Measurements from ENCODE around the genes PDE7B, MAP7 and IFNGR1.

DNA sequence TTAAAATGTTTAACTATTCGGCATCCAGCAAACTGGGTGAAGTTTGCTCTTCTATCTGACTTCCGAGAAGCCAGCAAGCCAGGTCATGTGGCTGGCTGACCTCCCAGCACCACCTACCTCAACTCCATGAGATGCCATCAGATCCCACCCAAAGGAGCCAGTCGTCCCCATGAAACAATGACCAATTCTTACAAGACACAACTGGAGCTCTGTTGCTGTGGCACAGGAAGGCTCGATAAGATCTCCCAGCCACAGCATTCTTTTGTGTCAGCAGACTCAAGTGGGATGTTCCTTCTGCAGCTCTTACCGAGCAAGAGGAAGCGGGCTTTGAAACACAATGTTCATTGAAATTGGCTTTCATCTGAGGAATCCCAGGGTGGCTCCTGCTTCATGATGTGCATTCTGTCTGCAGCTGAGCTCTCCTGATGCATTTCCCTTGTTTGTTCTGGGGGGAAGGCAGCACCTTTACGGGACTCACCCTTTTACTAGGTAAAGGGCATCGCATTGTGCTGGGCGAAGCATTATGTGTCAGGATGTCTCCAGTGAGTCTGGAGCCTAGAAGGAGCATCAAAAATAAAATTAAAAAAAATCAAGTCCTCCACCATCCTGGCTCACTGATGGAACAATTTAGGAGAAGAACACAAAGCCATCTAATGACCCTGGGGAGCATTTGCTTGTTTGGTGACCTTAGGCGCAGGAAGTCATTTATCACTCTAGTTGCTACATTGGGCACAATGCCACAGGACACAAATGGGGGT is 222.0 kb upstream of the SGK1 start:
- RRBS = no CpG with 5 or more reads among the region's 10 CpGs

DNA sequence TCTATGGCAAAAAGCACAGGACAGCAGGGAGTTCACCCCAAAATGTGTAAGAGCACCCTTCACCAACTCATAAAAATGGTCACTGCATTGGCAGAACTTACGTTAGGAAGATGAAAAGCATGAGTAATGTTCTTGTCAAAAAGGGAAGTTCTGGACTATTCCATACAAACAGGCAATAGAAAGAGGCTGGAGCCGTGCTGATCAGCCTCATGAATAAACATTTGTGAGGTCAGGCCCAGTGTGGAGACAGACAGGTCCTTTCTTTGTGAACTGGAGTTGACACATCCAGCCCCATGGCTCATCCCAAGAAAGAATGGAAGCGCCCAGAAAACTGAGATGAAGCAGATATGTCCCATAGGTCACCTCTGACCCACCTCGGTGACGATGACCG is 275.9 kb upstream of the SGK1 start:
- RRBS = no CpG with 5 or more reads among the region's 6 CpGs

DNA sequence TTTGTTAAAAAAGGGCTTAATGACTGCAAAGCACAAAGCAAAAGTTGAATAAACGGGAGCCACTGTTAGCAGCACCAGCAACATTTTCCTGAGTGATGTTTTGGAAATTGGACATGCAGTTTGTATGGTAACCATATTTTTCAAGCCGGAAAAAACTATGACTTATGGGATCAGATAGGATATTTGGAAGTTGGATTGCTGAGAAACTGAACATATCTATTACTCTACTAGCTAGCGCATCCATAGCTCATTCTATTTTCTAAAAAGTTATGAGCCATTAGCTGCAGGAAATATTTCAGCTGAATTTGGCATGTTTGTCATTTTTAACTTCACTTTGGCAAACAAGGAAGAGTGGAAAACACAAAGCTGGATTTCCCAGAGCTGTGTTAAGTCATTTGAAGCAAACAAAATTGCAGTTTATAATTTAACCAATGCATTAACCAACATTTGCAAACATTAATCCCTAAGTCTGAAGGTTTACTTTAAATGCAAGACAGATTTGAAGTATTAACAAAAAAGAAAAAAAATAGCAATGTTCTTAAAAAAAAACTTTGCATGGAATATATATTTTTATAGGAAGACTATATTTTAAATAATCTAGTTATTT is 1.3 kb downstream of the ALDH8A1 start:
- RRBS = no CpG with 5 or more reads among the region's 3 CpGs

DNA sequence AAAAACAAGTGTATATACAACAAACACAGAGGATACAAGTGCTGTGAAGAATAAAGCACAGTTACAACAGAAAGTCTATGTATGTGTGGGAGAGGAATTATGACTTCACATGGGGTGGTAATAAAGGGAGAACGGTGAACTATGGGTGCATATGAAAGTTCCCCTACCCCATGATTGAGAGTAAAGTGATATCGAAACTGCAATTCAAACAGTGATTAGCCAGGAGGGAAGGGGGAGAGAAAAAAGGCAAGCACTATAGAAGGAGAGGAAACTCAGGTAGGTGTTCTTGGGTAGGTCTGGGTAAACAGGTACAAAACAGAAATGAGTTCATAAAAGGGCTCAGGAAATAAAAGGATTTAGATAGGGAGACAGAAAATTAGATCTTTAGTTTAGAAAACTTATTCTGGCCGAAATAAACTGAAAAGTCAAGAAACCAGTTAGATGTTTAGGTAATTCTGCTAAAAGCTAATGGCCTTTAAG is 24.4 kb downstream of the HBS1L start:
- RRBS = no CpG with 5 or more reads among the region's 3 CpGs

DNA sequence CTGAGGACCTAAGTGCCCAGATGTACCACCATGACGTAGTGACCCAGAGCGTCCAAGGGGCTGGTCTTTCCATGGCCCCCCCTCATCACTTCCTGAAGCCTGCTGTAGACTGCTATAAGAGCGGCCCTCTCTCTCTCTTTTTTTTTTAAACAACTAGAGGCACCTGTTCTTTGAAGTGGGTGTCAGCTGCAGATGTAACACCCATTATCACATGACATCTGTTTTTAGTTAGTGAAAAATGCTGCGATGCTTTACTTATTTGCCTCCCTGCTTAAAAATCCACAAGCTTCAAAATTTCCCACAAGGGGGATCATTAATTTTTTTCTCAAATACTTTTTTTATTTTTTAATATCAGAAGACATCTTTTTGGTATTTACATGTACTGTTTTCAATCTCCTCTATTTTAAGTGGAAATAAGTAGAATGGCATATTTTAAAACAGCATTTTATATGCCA is 48.3 kb upstream of the HBS1L start:
- RRBS = no CpG with 5 or more reads among the region's 4 CpGs

- RRBS = 4% methylated on average over 10 of the region's 57 CpGs
These were observed 1.7 kb downstream of the MYB start for GRCh38 chr6:135182628-135183374.

GRCh38 chr6:135192157-135192574 is 11.1 kb downstream of the MYB start:
- RRBS = no CpG with 5 or more reads among the region's 5 CpGs

- RRBS = no CpG with 5 or more reads among the region's 1 CpG
These were observed 124.5 kb downstream of the MYB start for GRCh38 chr6:135305504-135306054.

- RRBS = no CpG with 5 or more reads among the region's 2 CpGs
These were observed 40.3 kb upstream of the PDE7B start for GRCh38 chr6:135811177-135811560.

- RRBS = no CpG with 5 or more reads among the region's 13 CpGs
These were observed at the start of gene PDE7B for GRCh38 chr6:135851406-135852386. TSS of gene PDE7B (plus strand) at chr6:135851701.

DNA sequence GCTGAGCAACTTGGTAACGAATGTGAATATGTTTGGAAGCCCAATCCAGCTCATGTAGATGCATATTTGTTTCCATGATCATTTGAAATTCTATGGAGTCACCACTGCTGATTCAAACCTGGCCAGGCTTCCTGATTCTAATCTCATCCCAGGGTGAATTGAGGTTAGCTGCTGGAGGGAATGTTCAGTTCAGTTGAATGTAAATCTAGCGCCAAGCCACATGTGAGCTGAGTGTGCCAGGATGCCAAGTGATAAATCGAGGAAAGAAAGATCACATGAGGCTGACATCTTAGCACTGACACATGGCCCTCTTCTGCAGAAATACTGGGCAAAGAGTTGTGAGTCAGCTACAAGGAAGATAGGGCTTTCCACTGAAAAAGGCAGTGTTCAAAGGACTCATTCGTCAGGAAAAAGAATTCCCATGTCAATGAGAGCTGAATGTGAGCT is 172.3 kb downstream of the MTFR2 start:
- RRBS = no CpG with 5 or more reads among the region's 4 CpGs

DNA sequence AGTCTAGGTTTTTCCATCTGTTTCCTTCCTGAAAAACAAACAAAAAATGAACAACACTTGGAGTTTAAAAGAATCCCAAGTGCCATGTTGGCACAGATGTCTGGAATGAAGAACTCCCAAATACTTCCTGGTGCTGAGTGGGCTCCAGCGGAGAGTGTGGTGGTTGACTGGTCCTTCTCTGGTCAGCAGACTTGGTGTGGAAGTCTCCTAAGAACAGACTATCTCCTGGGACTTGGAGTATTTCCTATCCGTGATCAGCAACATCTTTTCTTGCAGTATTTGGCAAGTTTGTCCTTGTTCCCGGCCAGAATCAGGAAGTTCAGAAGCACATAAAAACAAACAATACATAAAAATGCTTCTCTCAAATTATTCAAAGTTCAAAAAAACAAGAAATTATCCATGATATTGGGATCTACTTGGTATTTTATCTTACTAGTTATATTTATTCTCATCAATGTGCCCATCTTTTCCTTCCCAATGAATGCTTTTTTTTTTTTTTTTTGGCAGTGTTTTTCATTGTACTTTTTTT is 154.1 kb downstream of the MTFR2 start:
- RRBS = no CpG with 5 or more reads among the region's 3 CpGs

DNA sequence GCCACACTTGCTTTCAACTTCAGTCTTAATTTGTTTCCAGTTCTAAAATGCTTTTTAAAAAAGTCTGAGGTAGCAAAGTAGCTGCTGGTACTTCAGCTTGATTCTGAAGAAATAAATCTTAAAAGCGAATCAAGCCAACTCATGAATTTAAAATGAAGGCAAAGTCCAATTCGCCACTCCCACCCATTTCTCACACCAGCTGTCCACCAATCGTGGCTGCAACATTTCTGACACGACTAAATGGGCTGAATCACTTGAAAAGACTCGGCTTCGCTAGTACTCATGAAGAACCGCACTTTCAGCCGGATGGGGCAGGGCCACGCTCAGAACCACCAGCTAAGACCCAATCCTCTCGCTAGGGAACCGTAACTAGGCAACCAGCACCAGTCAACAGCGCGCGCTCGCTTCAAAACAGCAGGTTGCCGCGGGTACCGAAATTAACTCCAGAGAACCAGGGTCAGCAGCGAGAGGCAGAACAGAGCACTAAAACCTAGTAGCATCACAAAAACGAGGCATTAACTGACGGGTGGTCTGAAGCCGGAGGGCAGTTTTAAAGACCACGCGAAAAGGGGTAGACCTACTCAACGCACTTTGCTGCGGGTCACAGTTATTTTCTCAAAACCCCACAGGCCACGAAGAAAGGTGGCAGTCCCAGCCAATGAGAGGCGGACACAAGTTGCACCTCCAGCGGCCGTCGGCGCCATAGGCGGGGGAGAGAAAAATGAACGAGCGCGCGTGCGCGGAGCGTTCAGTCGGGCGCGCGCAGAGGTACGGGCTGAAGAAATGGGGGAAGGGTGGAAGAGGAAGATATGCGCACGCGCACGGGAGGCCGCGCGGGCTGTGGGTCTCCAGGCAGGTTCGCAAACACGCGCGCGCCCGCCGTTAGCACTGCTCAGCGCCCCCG is 777 bp downstream of the BCLAF1 start:
- RRBS = no CpG with 5 or more reads among the region's 61 CpGs

DNA sequence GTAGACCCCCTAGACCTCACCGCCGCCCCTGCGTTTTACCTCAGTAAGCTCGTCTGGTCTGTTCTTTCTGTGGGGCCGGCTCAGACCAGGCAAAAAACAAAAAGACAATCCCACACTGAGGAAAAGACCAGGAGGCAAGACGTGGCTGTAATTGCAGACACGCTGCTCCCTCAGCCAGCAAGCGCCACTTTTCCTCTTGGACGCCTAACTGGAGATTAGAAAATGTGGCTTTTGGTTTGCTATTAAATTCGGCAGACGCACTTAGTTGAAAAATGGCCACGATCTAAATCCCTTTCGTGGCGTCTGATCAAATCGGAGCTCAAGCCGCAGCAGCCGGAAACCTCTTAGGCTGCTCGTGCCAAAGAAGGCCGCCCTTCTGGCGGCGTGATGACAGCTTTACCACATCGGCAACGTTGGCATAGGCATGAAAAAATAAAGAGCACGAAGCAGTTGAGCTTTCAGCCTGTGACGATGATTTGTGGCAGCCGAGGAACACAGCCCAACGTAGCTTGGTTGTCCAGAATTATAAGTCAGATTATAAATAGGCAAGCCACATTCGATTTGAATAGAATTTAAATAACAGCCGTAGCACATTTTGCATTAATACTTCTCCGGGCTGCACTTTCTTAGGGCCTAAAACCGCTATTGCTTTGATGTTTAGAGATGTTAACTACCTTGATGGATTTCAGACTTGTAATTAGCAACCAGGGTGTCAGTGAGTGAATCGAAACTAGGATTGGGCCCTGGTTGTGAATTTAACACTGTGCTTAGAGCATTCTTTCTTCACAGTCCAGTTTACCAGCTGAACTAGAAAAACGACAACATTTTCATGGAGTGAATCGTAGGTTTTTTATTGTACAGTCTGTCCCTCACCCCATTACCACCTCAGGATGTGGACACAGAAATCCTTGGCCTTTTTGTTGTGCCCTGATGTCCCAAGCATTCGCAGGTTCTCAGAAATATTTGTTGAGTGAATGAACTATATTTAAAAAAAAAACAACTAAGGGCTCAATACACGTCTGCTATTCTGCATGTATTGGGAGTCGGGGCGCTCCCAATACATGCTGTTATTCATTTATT is 809 bp upstream of the BCLAF1 start:
- RRBS = 7% methylated on average over 2 of the region's 38 CpGs

DNA sequence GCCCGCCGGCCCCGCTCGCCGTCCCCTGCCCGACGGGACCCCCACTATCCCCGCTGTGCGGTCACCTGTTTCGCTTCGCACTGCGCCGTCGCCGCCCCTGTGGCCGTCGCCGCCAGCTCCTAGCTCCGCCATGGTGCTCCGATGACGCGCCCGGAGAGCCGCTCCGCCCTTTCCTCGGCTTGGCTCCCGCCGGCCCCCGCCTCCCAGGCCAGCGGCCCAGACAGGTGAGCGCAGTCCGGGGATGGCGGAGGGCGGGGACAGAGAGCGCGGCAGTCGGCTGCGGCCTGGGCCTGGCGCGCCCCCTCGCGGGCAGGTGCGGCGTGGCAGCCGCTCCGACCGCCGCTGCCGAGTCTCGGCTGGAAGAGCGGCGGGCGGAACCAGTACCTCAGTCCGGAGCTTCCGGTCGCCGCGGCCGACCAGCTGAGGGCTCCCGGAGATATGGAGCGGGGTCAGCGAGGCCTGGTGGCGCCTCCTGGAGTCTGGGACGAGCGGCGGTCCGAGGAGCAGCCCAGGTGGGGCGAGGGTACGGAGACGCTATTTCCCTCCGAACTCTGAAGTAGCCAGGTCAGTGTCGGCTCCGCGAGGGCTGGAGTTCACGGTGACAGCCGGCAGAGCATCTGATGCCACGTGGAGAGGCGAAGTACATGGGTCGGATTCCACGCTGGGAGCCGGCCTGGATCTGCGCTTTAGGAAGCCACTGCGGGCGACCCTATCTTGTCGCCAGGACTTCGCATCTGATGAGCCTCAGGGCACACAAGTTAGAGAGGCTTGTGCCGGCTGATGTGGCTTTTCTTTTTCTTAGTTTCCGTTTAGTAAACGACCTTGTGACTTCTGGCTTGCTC is at the start of gene MAP7:
TSS of gene MAP7 (minus strand) at position 146 of the 842 bp plus-strand sequence.
- RRBS = 3% methylated on average over 27 of the region's 89 CpGs

DNA sequence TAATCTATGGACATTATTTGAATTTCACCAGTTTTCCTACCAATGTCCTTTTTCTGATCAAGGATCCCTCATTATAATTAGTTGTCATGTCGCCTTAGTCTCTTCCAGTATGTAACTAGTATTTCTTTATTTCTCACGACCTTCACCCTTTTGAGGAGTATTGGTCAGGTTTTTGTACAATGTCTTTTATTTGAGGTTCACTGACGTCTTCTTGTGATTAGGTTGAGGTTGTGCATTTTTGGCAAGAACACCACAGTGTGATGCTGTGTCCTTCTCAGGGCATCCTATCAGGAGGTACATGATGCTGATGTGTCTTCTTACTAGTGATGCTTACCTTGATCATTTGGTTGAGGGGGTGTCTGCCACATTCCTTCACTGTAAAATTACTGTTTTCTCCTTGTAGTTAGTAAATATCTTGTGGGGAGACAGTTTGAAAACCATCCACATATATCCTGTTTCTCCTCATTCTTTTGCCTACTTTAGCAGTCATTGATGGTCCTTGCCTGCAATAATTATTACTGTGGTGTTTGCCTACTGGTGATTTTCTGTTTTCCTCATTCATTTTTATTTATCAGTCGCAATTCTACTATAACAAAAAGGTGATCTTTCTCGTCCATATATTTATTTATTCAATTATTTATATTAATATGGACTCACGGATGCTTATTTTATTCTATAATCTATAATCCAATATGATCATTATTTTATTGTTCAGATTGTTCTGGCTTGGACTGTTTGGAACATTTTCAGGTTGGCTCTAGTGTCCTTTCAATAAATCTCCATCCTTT is 25.5 kb upstream of the MAP7 start:
- RRBS = no CpG with 5 or more reads among the region's 6 CpGs

GRCh38 chr6:136788206-136789055 is 3.8 kb downstream of the MAP3K5 start:
- RRBS = no CpG with 5 or more reads among the region's 9 CpGs

DNA sequence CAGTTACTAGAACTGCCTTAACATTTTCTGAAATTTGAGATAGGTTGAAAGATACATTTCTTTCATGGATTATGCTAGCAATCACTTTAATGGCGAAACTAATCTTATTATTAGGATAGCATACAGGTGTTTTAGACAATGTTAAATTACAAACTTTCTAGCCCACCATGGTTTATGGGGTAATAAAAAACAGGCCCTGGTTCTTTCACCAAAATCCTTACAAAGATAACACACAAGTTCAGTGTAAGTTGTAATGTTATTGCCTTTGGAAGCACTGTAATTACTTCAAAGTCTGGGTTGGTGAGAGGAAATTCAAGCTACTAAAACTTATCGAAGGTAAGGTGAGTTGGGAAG is 1.4 kb downstream of the MAP3K5 start:
- RRBS = no CpG with 5 or more reads among the region's 2 CpGs

- RRBS = no CpG with 5 or more reads among the region's 4 CpGs
These were observed 1.9 kb upstream of the PEX7 start for GRCh38 chr6:136820424-136821050.

DNA sequence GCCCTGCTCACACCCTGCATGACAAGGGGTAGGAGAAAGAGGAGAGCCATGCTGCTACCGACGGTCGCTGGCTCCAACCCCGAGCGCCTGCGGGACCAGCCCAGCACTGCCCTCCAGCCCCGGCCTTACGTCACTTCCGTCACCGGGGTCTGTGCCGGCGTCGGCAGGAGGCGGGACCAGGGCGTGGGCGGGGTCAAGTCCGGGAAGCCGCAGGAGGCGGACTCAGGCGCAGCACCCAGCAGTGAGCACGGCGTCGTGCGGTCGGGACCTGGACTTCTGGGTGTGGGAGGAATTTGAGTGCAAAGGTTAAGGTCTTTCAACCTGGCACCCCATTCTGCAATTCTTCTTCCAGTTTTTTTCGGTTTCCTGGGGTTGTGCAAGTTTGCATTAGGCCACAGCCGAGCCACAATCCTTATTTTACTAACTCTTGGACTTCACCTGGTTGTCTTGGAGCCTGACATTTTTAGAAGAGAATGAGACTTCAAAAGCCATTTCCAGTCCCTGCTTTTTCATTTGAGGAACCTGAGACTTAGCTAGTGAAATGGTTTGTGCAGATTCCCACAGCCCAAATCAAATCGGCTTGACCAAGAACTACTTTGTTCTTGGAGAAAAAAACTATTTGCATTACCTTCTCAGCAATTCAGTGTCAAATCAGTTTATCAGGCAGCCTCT is at the start of gene IFNGR1:
TSS of gene IFNGR1 (minus strand) at position 108 of the 672 bp plus-strand sequence.
- RRBS = 4% methylated on average over 7 of the region's 28 CpGs

Measured in mononuclear cell (primary cell).